Parotid gland (tissue), 1 donor: ENCODE data around the genes CDKN1B and GPRC5A.

- PRO-cap, result no peak
Measured at GRCh38 chr12:12685191-12685767, 10.7 kb downstream of the GPR19 start.

DNA sequence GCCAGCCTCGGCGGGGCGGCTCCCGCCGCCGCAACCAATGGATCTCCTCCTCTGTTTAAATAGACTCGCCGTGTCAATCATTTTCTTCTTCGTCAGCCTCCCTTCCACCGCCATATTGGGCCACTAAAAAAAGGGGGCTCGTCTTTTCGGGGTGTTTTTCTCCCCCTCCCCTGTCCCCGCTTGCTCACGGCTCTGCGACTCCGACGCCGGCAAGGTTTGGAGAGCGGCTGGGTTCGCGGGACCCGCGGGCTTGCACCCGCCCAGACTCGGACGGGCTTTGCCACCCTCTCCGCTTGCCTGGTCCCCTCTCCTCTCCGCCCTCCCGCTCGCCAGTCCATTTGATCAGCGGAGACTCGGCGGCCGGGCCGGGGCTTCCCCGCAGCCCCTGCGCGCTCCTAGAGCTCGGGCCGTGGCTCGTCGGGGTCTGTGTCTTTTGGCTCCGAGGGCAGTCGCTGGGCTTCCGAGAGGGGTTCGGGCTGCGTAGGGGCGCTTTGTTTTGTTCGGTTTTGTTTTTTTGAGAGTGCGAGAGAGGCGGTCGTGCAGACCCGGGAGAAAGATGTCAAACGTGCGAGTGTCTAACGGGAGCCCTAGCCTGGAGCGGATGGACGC lies at the start of gene CDKN1B:
TSS of gene CDKN1B (plus strand) at position 85 of the 609 bp plus-strand sequence.
- PRO-cap, result unidirectional peak, plus-strand start at position 332 of the sequence

DNA sequence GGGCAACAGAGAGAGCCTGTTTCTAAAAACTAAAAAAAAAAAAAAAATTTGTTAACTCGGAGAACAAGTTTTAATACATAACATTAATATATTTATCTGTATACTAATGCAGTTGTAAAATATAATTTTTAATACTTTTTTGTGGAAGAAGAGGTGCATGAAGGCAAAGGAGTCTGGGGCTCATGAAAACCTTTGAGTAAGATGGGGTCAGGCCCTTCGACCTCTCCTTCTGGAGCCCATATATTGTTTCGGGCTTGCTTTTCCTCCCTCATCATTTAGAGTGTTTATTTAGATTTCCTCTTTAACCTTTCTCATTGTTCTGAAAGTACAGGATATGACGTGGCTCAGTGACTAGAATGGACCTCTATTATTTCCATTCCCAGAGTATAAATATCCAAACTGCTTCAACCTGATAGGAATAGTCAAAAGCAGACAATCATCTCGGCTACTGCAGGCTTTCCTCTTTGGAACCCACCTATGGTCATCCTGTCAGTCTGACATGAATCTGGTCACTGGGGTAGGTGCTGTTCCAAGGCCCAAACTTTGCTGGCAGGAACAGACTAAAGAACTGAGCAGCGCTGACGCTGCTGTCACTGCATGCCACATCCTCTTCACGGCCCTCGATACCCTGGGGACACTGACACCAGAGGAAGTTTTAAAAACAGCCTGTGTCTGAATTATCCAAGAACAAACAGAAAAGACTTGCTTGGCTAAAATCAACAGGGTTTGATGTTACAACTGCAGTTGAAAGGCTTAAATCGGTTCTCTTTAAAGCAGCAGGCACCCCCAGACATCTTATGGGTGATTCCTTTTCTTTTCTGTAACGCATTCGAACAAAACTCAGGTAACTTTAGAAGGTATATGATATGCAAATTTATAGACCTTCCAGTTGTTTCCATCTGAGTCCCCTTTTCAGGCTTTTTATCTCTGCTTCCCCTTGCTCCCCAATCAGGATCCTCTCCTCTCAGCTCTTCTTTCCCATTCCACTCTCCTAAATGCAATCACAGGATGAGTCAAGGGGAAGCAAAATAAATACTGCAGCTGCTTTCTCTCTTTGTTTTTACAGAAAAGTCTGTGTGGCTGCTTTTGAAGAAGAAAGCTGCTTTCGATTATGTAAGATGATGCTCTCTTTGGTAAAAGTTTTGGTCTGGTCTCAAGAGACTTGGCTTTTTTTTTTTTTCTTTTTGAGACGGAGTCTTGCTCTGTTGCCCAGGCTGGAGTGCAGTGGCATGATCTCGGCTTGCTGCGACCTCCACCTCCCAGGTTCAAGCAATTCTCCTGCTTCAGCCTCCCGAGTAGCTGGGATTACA lies 4.9 kb upstream of the DDX47 start:
- PRO-cap, result bidirectional peak, plus-strand start at position 415 of the sequence, minus-strand start at position 282 of the sequence; bidirectional peak, plus-strand start at position 722 of the sequence, minus-strand start at position 514 of the sequence

DNA sequence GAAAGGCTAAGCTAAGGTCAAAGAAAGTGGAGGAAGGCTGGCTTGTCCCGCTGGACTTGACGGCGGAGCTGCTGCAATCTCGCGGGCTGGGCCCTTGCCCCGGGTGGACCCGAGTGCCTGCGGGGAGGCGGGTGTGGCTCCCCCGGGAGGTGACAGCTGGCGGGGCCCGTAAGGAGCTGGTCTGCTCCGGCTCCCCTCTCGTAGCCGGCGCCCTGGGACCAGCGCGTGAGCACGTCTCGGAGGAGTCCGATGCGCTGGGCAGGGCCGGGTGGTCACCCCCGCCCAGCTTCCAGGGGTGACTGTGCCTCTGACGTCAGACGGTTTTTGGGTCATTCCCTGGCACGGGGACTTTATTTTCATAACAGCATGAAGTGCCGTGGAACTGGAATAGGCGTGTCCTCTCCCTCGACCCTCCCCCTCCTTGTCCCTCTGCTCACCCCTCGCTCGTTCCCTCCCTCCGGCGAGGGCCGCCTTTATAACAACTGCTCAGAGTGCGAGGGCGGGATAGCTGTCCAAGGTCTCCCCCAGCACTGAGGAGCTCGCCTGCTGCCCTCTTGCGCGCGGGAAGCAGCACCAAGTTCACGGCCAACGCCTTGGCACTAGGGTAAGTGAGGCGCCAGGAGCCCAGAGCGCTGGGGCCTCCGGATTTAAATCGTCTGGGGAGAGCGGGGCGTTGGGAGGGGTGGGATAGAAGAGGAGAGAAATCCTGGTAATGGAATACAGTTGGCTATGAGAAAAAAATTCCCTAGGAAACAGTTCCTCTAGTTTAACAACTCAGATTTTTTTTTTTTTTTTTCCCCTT lies at the start of gene GPRC5A:
TSS of gene GPRC5A (plus strand) at position 502 of the 802 bp plus-strand sequence.
- PRO-cap, result bidirectional peak, plus-strand start at position 502 of the sequence, minus-strand start at position 214 of the sequence

GRCh38 chr12:12926845-12928078 lies 24.7 kb downstream of the GPRC5D start:
- PRO-cap, result bidirectional peak, plus-strand start at chr12:12927744, minus-strand start at chr12:12927555

- PRO-cap, result no peak
Measured at GRCh38 chr12:12979686-12980437, 20.2 kb downstream of the HEBP1 start.

DNA sequence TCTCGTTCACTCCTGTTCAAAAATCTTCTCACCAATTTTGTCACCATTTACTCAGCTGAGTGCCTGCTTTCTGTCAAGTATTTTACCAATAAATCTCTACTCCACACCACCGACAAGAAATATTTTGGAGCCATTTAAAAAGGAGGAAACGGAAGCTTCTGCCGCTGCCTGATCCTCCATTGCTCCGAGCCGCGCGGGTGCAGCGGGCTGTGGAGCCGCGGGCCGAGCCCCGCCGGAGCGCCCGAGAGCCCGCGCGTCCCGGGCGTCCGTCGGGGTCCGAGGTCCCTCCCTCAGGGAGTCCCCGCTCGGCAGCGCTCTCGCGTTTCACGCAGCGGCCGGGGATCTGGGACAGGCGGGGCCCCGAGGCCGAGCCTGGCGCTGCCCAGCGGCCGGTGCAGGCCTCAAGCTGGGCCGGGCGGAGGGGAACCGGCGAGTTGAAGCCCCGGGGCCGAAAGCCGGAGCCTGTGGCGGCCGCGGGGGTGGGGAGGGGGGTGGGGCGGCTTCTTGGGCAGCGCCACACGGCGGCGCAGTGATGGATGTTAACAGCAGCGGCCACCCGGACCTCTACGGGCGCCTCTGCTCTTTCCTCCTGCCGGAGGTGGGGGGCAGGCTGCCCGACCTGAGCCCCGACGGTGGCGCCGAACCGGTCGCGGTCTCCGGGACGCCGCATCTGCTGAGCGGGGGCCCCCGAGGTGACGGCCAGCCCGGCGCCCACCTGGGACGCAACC lies 1.1 kb upstream of the HEBP1 start:
- PRO-cap, result no peak

DNA sequence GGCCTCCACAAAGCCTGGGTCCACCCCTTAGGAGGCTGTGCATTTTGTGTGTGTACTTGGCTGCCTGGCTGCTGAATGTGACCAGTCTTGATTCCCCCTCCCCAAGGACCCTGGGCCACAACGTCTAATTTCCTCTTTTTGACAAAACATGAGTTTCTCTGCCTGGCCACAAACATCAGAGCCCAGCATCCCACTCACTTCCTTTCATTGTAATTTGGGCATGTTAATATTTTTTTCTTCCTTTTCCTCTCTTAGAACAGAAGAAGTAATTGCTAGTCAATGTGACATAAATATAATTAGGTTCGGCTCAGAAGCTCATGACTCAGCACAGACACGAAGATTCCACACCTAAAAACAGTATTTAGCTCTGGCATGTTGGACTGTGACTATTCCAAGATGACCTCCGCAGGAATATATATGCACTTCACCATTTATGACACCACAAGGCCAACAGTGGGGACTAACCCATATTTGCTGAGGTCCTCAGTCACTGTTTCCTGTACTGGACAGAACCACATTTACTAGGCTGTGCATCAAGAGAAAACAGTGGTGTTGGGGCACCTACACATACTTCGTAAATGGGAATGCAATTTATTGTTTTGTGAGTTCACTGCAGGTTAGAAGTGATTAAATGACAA lies 4.3 kb downstream of the GSG1 start:
- PRO-cap, result no peak

GRCh38 chr12:13147870-13148423 lies 44.5 kb upstream of the GSG1 start:
- PRO-cap, result no peak

GRCh38 chr12:13208576-13209612 lies 12.4 kb downstream of the EMP1 start:
- PRO-cap, result no peak

- PRO-cap, result no peak
Measured at GRCh38 chr12:13255693-13256391, 59.3 kb downstream of the EMP1 start.

DNA sequence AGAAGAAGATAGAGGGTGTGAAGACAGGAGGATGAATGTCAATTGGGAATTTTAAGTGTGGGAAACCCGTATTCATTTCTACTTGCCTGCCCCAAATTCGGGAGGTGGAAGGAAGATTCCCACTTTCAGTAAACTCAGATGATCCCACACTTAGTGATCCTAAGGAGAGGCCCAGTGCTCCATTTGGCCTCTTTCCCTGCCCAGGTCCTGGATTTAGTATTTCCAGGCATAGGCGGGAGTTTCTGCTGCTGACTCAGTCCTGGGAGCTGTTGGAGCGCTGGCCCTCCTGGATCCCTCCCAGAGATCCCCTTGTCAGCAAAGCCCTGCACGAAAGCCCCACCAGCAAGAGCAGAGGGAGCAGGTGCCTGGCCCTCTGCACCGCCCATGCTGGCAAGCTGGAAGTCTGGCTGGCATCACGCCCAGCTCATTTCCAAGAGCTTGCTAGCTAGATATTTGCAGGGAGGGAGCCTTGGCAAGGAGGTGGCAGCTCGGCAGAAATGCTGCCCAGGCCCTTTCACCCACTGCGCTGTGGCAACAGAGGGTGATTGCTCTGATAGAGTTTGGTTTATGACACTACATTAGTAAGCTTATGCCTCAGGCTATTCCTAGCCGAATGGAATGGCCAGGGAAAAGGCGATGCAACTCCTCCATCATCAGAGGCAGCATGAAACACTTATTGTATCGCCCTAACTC lies 193.8 kb downstream of the EMP1 start:
- PRO-cap, result no peak

DNA sequence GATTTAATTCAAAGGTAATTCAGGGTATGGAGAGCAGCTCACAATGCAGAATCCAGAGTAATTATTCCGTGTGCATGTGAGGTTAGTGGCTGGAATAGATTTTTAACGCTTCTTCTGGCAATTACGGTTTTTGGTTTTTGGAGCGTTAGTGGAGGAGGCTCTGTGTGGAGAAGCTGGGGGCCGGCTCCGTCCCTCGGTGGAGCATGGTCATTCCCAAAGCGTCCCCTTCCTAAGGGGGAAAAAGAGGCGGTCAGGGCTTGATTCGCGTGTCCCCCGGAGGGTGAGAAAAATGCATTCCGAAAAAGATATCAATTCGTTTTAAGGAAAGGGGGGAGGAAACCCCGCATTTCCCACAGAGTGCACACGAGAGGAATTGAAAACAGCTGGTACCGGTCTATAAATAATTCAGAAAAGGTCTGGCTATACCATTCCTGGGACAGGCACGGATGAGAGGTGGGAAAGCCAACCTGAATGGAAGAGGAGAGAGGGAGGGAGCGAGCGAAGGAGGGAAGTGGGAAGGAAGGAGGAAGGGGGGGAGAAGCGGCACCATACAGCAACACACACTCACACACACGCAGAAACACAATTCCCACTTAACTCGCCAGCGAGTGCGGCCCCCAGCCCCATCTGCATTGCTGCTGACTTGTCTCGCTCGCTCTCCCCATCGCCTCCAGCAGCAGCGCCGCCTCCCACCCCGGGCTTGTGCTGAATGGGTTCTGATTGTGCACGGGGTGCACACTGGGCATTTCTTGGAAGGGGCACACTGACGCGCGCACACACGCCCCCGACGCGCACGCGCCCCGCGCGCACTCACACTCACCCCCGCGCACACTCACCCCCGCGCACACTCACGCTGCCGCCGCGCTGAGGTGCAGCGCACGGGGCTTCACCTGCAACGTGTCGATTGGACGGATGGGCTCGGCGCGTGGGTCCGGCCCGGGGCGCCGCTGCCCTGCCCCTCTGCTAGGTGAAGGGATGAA lies 984 bp downstream of the GRIN2B start:
- PRO-cap, result no peak

- PRO-cap, result no peak
Measured at GRCh38 chr12:14239320-14239915, 126.1 kb upstream of the ATF7IP start.

- PRO-cap, result no peak
Measured at GRCh38 chr12:14273365-14273919, 92.0 kb upstream of the ATF7IP start.

GRCh38 chr12:14411052-14411541 lies 45.6 kb downstream of the ATF7IP start:
- PRO-cap, result no peak

- PRO-cap, result no peak
Measured at GRCh38 chr12:14613404-14614354, 46.0 kb upstream of the PLBD1 start.

DNA sequence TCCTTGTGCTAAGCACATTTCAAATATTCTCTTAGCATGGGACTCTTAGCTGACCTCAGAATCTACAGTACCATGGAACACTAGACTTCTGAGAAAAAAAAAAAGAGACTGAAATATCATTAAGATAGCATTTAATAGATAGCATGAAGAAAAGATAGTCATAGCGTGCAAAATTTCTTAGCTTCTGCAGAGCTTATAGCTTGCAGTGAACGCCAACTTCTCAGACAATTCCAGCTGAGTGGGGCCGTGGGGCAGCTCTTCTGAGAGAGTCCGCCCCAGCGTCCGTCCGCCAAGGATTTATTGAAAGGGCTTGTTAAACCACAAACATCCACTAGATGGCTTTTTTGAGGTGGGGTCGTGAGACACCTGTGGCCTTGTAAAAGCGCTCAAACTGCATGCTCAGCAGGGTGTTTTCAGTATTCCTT lies 14.7 kb downstream of the H4C16 start:
- PRO-cap, result no peak

GRCh38 chr12:15157199-15158096 lies 63.8 kb downstream of the RERG start:
- PRO-cap, result no peak

- PRO-cap, result no peak
Measured at GRCh38 chr12:15168202-15168915, 52.9 kb downstream of the RERG start.